Parotid gland (tissue), 1 donor: ENCODE data around the gene TNP2.

GRCh38 chr16:9092870-9093521 lies 1.6 kb downstream of the HAPSTR1 start:
- PRO-cap = no peak

DNA sequence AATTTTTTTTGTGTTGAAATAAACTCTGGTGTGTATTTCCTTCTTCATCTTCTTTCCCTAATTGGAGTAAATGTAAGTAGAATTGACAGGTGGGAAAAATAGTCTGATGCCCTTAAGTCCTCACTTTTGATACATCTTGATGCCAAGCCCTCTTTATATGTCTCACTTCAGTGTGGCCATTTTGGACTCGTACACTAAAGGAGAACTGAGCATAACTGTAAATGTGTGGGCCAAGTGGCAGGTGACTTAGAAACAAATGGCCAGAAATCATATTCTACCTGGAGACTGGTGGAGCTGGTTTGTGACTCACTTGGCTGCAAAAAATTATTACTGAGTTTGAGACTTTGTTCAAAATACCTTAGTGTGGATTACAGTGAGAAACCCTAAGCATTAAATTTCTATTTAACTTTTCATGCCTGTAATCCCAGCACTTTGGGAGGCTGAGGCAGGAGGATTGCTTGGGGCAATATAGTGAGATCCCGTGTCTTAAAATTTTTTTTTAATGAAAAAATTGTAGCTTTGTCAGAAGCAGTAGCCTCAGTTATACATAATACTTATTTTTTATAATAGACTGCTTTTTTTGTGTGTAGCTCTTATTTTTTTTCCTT lies 5.0 kb downstream of the HAPSTR1 start:
- PRO-cap = no peak

DNA sequence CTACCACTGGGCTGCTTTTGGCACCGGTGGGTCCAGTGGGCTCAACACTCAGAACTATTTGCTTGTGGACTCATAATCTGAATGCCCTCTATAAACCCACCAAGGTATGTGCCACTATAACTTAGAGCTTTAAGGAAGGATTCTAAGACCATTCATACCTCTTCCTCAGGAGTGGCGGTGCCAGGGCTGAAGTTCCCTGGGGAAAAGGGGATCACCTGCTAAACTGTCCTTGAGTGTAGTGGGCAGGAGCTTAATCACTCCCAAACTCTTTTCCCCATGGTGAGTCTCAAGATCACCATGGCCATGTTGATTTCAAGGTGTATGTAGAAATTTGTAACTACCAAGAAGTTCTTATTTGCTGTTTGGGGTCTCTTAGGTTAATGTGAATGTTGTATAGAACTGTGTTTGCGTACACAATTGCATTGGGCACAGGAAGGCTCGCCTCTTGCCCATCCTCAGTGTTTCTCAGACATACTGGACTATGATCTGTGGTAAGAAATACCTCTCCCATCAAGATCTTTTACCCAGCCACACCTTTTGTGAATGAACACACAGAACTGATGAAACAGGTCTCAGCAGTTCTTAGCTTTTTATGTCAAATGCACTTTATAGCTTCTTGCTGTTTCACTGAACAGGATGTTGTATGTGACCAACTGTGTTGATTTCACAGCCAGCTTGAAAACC lies 31.3 kb downstream of the HAPSTR1 start:
- PRO-cap = no peak

DNA sequence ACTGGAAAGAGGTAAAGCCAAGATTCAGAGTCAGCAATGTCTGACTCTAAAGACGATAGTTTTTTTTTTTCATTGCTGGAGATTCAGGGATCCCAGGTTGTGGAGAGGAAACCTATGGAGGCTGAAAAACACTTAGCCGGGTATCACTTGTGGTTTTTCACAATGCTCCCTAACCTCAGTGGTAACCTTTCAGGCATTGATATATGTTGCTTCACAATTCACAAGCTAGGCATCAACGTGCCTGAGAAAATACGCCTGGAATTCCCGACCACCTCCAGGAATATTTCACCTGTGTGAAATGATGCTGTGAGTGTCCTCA lies 455.9 kb downstream of the GRIN2A start:
- PRO-cap = no peak

DNA sequence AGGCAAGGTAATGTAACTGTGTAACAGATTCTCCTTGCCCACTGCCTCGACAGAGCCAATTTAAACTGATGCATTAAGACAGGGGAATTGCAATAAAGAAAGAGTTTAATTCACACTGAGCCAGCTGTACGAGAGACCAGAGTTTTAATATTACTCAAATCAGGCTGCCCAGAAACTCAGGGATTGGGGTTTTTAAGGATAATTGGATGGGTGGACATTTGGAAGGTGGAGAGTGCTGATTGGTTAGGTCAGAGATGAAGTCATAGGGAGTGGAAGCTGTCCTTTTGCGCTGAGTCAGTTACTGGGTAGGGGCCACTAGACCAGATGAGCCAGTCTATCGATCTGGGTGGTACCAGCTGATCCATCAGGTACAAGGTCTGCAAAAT lies 59.7 kb upstream of the ATF7IP2 start:
- PRO-cap = no peak

DNA sequence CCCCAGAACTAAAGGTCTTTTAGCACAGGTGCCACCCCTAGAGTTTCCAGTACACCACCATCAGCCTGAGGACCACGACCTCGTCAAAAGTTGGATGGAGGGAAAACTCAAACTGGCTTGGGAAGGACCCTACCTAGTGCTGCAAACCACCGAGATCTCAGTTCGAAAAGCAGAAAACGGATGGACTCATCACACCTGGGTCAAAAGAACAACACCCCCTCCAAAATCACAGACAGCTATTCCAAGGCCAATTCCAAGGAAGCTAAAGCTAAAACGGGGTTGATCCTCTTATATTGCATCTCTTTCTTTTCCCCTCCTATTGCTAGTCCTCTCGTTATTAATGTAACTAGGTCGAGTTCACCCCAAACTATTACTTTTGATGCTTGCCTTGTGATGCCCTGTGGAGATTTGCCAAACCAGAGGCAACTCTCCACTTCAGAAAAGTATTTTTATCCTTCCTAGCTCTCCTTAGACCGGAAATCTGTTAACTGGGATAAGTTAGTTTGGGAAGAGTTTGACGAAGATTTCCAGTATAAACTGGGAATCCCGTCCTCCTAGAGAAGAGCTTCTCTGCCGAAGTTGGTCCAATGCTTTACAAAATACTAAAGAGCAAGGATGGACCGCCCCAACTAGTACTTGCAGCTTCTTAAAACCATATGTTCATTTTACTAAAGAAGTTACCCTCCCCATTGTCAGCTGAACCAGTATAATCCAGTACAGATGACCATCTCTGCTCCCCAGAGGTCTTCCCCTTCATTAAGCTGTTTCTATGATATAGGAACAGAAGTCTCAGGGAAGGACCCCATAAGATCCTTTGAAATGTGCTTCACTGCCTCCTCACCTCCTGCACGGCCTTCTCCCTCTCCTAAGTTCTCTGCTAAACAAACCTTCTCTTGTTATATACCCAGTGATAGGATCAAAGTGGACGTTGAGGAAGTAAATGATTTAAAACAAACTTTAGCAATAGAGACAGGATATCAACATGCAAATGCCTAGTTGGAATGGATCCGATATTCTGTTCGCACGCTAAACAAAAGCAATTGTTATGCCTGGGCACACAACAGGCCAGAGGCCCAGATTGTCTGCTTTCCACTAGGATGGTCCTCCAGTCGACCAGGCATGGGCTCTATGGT lies 87.9 kb downstream of the EMP2 start:
- PRO-cap = no peak

GRCh38 chr16:10564636-10565102 lies 15.7 kb downstream of the EMP2 start:
- PRO-cap = unidirectional peak, minus-strand start at chr16:10564706

- PRO-cap = bidirectional peak, plus-strand start at chr16:10565418, minus-strand start at chr16:10565309
Measured at GRCh38 chr16:10565103-10565553, 15.3 kb downstream of the EMP2 start.

DNA sequence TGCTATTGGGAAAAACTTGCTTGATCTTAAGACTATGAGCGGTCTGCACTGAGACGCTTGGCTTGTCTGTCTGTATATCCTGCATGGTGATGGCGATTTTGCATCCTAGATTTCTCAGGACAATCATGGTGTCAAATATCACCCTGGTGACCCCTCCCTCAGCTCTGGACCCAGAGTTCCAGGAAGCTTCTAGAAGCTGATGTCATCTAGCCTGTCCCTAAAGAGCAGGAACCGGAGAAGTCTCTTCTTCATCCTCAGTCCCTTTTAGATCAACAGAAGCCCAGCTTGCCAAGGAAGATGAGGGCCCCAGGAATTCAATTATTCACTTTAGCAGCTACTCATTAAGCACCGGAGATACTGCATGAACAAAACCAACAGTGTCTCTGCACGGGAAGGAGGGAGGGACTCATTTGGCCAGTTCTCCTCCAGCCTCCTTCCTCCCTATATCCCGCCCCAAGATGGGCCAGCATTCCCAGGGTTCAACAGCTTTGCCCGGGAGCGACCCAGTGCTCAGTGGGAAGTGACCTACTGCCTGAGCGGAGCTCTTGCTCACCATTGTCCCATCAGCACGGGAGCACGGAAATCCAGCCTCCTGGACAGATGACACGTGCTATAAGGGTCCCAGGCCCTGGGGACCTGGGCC lies 3.9 kb downstream of the EMP2 start:
- PRO-cap = unidirectional peak, plus-strand start at position 257 of the sequence

GRCh38 chr16:10579395-10580440 lies 680 bp downstream of the EMP2 start:
- PRO-cap = bidirectional peak, plus-strand start at chr16:10580109, minus-strand start at chr16:10580049

- PRO-cap = no peak
Measured at GRCh38 chr16:10827959-10828541, 9.5 kb upstream of the TVP23A start.

DNA sequence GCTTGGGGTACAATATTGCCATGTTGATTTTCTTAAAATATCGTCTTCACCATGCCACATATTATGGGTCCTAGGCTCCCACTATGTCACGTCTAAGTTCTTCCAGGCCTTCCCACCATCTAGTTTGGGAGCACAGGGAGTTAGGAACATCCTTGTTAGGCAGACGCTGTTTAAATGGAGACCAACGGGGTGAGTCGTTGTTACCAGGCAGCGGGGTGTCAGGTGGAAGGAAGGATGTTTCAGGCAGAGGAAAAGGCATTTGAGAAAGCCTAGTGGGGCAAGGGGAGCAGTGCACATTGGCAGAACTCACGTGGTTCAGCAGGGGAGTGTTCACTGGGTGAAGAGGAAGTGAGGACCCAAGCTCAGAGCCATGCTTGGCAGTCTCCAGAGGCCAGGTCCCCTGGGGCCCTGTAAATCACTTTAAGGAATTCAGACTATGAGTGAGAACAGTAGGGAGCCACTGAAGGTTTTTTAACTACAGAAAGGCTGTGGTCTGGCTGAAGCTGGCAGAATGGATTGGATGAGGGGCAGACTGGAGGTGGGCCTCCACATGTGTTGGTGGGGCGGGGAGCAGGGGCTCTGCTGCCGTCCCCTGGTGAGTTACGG lies 5.0 kb downstream of the CLEC16A start:
- PRO-cap = no peak

DNA sequence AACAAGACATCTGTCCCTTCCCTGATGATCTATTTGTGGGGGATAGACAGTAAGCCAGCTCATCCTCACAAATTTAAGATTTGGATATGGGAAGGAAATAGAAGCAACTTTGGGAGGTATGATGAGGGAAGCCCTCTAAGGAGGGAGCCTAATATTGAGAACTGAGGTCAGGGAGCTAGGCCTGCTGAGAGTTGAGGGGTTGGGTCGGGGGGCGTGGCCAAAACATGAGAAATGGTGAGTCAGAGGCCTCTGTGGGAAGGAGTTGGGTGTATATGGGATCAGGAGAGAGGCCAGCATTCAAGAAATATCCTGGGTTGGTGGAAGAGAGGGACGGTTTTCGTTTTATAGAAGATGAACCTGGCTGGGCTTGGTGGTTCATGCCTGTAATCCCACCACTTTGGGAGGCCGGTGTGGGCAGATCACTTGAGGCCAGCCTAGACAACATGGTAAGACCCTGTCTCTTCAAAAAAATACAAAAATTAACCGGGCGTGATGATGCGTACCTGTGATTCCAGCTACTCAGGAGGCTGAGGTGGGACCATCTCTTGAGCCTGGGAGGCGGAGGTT lies 48.5 kb downstream of the CLEC16A start:
- PRO-cap = no peak

GRCh38 chr16:11179940-11180902 lies 75.8 kb downstream of the SOCS1 start:
- PRO-cap = no peak

DNA sequence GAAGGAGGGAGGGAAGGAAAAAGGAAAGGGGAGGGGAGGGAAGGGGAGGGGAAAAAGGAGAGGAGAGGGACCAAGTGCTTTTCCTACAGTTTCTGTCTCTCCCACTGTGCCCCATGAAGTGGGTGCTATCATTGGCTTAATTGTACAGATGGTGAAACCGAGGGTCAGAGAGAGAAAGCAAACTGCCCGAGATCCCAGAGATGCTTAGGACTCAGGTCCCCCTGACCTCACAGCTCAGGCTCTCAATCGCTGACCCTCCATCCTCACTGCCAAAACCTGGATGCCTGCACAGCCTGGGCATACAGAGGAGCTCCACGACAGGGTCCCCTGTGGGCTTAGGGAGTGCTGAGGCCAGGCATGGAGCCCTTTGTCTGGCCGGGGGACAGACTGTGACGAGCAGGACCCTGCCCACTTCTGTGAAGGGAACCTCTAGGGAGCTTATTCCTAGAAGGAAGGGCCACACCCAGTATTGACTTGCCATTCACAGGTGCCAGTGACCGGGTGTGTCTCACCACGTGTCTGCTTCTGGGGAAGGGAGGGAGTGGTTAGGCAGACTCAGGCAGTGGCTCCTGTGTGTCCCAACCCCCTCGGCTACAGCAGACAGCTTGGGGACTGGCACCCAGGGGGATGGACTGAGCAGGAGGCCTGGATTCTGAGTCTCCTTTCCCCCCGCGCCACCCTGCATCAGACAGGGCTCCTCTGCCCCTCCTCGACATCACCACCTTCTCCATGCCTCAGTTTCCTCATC lies 57.3 kb downstream of the SOCS1 start:
- PRO-cap = no peak

GRCh38 chr16:11201505-11202671 lies 54.1 kb downstream of the SOCS1 start:
- PRO-cap = no peak

DNA sequence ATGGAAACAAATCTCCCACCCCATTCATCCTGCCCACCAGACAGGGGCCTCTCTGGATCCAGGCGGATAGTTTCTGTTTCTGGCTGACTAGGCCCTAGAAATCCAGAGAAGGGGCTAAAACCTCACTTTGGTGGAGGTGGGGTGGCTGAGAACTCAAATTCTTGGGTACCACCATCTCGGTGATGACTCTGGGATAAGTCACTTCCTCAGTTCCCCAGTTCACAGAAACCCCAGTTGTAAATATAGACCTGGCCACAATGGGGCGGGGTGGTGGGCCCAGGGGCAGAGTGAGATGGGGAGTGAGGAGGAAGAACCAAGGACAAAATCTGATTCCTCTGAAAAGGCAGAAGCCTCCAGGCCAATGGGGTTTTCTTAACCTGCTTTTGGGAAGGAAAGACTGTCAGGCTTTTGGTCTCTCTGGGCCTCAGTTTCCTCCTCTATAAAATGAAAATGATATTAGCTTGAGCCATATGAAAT lies 22.0 kb downstream of the SOCS1 start:
- PRO-cap = no peak

GRCh38 chr16:11249733-11250958 lies 5.9 kb downstream of the SOCS1 start:
- PRO-cap = no peak

DNA sequence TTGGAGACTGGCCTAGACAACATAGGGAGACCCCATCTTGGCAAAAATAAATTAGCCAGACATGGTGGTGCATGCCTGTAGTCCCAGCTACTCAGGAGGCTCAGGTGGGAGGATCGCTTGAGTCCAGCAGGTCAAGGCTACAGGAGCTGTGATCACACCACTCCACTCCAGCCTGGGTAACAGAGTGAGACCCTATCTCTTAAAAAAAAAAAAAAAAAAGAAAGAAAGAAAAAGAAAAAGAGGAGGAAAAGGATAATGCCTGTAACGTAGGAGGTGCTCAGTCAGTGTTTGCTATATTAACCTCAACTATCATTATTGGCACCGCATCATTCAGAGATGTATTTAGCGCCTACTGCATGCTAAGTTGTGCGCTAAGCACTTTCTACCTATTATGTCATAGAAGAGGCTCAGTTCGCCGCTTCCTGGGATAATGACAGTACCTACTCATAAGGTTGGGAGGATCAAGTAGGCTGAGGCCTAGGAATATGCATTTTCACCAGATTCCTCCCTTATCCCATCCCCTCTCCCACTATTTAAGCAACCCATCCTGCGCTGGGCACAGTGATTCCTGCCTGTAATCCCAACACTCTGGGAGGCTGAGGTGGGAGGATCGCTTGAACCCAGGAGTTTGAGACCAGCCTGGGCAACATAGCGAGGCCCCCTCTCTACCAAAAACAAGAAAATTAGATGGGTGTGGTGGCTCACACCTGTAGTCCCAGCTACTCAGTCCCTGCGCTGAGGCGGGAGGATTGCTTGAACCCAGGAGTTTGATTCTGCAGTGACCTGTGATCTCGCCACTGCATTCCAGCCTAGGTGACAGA lies 4.8 kb downstream of the SOCS1 start:
- PRO-cap = no peak

DNA sequence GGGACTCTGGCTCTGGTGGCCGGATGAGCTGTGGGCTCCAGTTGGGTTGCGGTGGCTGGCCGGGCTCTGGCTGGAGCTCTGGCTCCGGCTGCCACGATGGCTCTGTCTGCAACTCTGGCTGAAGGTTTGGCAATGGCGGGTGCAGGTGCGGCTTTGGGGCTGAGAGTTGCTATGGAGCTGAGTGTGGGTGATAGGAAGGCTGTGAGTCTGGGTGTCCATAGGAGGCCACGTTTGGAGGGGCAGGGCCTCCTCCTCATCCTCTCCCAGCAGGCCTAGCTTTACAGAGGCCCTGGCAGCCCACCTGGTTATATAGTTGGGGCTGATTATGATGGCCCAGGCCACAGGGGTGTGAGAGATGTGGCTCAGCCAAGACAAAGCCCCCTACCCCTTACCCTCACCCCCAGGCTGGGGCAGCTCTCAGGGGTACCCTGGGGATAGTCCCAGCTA lies at the start of gene TNP2:
Gene TNP2 (minus strand): TSS at position 282 of the 447 bp plus-strand sequence.
- PRO-cap = no peak